ENCODE measurements around a stretch of chr3.

GRCh38 chr3:141425898-141426286 is 57.6 kb downstream of the ZBTB38 start:
- RRBS, result no CpG with 5 or more reads among the region's 3 CpGs

DNA sequence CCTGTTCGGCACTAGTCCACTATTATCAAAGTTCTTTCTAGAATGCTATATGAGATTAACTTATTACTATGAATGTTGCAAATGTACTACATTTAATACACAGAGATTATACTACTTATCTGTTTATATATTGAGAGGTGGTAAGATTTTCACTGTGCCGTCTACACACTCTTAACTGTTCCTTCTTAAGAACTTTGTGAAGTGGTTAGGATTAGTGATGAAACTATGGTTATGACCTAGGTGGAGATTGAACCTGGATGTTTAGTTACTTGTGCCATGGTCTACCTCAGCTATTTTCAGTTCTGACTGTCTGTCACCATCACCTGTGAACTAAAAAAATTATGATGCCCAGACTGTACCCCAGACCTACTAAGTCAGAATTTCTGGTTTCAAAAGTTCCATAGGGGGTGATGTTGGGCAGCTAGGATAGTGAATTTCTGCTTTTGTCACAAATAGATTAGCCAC is 6.3 kb downstream of the RASA2 start:
- RRBS, result no CpG with 5 or more reads among the region's 2 CpGs

DNA sequence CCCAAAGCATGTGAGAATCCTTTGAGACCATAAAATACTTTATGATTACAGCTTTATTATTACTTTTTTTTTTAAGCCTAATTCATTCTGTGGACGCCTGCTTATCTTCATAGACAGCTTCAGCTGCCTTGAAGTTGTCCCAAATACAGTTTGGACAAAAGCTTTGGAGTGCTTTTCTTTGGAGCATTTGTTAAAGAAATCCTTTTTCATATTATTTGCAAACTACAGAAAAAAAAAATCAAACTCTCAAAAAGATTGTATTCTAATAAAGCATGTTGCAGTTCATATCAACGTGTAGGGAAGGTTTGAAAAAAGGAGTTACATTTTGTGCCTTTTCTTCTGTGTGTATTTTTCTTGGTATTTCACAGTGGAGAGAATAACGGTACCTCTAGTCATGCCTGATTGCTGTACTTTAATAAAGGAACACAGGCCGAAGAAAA is 69.6 kb downstream of the RASA2 start:
- RRBS, result no CpG with 5 or more reads among the region's 4 CpGs

- RRBS, result no CpG with 5 or more reads among the region's 4 CpGs
These were observed 45.9 kb upstream of the ATP1B3 start for GRCh38 chr3:141830572-141830878.

DNA sequence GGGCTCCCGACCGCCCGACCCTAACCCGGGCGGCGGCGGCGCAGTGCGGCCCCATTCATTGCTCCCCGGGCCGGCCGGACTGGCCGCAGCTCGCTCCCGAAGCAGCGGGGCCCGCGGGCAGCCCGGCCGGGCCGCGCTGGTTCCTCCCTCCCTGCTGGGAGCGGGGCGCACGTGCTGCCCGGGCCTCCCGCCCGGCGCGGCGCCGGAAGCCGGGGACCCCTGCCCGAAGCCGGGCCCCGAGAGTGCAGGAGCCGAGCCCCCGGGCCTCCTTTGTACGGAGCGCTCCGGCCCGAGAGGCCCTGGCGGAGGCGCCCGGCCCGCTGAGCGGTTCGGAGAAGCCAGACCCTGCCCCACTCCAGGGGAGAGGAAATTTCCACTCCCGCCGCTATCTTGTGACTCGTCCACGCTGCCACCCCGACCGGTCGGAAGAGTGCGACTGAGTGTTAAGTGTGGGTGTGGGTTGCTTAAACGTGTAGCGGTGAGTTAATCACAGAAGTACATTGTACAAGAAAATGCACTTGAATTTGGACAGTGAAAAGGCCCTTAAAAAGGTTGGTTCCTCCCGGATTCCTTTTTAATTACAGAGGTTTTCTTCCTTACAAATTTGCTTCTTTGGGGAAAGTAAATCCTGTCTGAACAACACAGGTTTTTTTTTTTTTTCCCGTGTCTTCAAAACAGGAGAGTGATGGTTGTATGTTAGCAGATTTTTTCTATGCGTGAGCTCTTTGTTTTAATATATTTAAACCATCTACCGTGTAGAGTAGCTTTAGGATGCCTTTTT is 759 bp downstream of the ATP1B3 start:
- RRBS, result 1% methylated on average over 22 of the region's 62 CpGs

- RRBS, result no CpG with 5 or more reads among the region's 7 CpGs
These were observed 2.0 kb downstream of the XRN1 start for GRCh38 chr3:142445628-142446433.

- RRBS, result no CpG with 5 or more reads among the region's 3 CpGs
These were observed 40.5 kb upstream of the XRN1 start for GRCh38 chr3:142488280-142488746.

- RRBS, result no CpG with 5 or more reads among the region's 3 CpGs
These were observed 5.9 kb downstream of the PLS1 start for GRCh38 chr3:142602016-142602595.

GRCh38 chr3:142602663-142603329 is 6.6 kb downstream of the PLS1 start:
- RRBS, result no CpG with 5 or more reads among the region's 13 CpGs

GRCh38 chr3:142739307-142740149 is 15.7 kb downstream of the TRPC1 start:
- RRBS, result no CpG with 5 or more reads among the region's 6 CpGs

DNA sequence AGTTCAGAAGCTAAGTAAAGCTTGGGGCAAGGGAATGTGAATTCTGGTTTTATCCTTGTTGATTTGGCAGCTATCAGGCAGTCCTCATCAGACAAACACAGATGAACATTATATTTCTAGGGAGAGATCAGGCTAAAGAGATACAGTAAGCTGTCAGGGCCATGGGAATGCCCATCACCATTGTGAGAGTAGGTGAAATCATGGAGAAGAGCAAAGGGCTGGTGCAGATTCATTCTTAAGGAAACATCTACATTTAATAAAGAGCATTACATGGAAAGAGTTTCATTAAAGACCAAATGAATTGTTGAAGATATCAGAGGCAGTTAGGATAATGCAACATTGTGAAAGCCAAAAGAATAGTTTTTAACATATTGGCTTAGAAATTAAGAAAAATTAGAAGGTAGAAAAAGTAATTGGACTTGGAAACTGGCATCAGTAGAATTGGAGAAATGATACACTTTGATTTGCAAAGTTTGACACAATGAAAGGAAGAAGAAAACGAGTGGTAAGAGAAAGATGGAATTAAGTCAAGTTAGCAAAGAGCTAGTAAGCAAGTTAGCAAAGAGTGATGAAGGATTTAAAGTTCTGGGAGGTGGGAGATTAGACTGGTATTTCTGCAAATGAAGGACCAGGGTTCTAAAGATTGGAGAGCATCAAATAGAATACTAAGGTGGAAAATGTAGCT is 16.6 kb downstream of the TRPC1 start:
- RRBS, result no CpG with 5 or more reads among the region's 1 CpG

- RRBS, result no CpG with 5 or more reads among the region's 1 CpG
These were observed 36.9 kb downstream of the PAQR9 start for GRCh38 chr3:142926697-142926896.

- RRBS, result no CpG with 5 or more reads among the region's 4 CpGs
These were observed 26.8 kb downstream of the U2SURP start for GRCh38 chr3:143028199-143028637.

GRCh38 chr3:143042747-143043508 is 41.6 kb downstream of the U2SURP start:
- RRBS, result no CpG with 5 or more reads among the region's 5 CpGs

DNA sequence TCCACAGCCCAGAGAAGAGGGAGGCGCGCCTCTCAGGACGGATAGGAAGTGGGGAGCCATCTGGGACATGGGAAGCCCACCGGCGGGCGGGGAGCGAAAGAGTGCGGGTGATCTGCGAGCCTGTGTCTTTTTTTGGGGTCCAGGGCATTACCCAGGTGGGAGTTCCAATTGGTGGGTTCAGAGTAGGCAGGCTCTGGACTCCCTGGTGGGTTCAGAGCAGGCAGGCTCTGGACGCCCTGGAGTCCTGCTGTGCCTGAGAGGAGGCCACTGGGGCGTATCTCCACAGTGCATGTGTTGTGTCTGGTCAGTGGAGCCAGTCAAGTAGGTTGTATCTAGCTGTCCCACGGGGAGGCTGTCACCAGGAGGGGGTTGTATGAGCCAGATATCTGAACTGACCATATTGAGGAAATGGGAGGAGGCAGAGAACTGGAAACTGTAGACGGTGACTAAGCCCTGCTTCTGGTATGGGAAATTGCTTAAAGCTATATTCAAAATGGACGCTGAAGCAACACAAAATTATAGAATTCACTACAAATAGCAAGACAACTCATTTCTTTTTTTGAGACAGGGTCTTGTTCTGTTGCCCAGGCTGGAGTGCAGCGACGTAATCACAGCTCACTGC is 34.6 kb upstream of the CHST2 start:
- RRBS, result no CpG with 5 or more reads among the region's 16 CpGs

- RRBS, result no CpG with 5 or more reads among the region's 5 CpGs
These were observed 53.1 kb downstream of the CHST2 start for GRCh38 chr3:143172523-143173157.

DNA sequence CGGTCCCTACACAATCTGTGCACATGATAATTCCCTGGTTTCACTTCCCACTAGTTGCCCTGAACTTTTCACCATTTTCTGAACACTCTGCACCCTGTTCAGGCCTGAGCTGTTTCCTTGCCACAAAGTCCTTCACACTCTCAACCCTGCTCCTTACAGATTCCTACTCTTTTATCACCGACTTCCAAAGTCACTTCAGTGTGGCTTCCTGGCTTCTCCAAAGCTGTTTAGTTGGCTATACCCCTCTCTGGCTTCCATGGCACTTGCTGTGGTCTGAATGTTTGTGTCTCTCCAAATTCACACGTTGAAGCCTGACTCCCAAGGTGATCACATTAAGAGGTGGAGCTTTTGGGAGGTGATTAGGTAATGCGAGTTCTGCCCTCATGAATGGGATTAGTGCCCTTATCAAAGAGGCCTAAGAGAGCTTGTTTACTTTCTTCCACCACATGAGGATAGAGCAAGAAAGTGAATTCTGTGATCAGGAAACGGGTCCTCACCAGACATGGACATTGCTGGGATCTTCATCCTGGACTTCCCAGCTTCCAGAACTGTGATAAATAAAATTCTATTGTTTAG is 233.5 kb downstream of the CHST2 start:
- RRBS, result no CpG with 5 or more reads among the region's 5 CpGs

DNA sequence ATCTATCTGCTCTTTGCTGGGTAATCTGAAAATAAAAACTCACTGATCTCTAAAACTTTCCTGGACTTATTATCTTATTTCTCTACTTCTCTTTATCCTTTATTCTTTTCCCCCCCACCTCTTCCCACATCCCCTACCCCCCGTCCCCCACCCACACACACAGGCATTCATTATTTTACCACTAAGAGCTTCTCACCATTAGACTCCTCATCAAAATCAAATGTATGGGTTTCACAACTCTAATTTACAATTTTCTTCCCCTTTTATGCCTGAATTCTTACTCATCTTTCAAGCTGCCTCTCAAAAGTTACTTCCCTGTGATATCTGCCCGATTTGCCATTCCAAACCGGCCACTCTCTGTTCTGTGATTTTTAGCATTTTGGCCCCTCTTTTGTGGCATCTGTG is 42.3 kb downstream of the SLC9A9 start:
- RRBS, result no CpG with 5 or more reads among the region's 3 CpGs

DNA sequence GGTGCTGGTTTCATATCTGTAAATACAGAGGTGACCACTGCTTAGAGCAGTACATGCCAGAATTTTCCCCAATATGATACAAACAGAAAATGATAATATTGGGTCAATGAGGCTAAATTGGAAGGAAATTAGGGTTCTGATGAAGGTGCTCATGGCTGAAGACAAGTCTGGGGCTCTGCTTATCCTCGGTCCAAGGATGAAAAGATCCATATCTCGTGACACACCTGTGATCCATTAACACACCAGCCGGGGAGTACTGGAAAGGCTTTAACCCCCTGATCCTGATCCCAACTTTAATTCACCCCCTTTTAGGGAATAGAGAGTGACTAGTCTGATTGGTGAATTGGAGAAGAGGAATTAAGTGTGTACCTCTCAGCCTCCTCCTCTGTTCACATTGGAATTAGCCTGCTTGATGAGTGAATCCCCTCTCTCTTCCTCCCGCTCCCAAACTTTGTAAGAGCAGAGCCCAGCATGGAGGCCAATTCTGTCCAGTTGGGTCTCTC is 35.1 kb downstream of the SLC9A9 start:
- RRBS, result no CpG with 5 or more reads among the region's 4 CpGs

- RRBS, result no CpG with 5 or more reads among the region's 4 CpGs
These were observed 138.4 kb downstream of the DIPK2A start for GRCh38 chr3:144109950-144110443.

Measured in AG09319 (cell line).